Temporal lobe (tissue), 2 donors: ENCODE measurements around the genes USP40, UGT1A6, UGT1A4 and HJURP.

DNA sequence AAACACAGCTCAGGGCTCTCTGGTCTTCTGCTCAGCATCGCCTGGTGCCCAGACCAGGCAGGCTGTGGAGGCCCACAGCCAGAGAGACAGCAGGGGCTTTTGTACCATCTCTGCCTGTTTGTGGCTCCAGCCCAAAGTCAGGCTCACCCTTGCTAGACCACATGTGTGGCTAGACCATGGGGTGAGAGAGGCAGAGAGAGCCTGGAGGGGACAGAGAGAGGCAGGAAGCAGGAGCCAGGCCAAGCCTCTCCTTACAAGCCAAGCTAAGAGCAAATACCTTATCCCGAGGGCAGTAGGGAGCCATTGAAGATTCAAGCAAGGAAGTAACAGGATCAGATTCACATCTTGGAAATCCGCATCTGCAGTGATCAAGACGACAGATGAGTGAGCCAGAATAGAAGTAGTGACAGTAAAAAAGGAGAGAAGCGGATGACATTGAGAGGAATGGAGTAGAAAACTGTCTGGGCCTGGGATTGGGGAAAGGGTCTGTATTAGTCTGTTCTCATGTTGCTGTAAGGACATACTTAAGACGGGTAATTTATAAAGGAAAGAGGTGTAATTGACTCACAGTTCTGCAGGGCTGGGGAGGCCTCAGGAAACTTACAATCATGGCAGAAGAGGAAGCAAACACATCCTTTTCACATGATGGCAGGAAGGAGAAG lies 60.8 kb upstream of the ATG16L1 start:
- RAMPAGE, long total RNA, result no peak

- RAMPAGE, long total RNA, result no peak
These were observed 16.2 kb downstream of the ATG16L1 start for GRCh38 chr2:233267460-233268212.

GRCh38 chr2:233270227-233270704 lies 18.8 kb downstream of the ATG16L1 start:
- RAMPAGE, long total RNA, result no peak

- RAMPAGE, long total RNA, result no peak
These were observed 54.3 kb downstream of the DGKD start for GRCh38 chr2:233408514-233409146.

- RAMPAGE, long total RNA, result no peak
These were observed 60.7 kb downstream of the DGKD start for GRCh38 chr2:233414813-233415647.

- RAMPAGE, long total RNA, result no peak
These were observed 67.8 kb downstream of the DGKD start for GRCh38 chr2:233421988-233422694.

DNA sequence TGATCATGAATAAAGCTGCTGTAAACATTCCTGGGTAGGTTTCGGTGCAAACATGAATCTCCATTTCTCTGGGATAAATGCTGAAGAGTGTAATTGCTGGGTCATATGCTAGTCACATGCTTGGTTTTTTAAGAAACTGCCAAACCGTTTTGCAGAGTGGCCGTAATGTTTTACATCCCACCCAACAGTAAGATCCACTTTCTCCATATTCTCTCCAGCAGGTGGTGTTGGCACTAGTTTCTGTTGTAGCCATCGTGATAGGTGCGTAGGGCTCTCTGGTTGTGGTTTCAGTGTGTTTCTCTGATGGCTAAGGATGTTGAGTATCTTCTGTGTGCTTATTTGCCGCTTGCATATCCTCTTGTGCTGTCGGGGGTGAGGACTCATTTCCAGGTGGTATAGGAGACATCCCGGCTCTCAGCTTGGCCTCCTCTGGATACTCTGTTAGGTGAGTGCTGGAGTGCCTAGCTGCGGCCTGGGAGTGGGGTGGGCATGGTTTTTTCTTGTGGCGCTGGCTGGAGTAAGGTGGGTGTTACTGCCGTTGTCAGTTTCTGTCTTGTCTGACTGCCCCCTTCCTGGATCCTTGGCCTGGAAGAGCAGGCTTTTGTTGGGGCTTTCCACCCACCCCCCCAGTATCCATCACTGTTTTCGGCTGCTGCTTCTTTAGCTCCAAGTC lies 69.0 kb downstream of the DGKD start:
- RAMPAGE, long total RNA, result no peak

- RAMPAGE, long total RNA, result no peak
These were observed 75.0 kb downstream of the DGKD start for GRCh38 chr2:233428970-233429982.

GRCh38 chr2:233451574-233452048 lies 97.3 kb downstream of the DGKD start:
- RAMPAGE, long total RNA, result no peak

GRCh38 chr2:233469639-233470455 lies 96.7 kb downstream of the USP40 start:
- RAMPAGE, long total RNA, result no peak

DNA sequence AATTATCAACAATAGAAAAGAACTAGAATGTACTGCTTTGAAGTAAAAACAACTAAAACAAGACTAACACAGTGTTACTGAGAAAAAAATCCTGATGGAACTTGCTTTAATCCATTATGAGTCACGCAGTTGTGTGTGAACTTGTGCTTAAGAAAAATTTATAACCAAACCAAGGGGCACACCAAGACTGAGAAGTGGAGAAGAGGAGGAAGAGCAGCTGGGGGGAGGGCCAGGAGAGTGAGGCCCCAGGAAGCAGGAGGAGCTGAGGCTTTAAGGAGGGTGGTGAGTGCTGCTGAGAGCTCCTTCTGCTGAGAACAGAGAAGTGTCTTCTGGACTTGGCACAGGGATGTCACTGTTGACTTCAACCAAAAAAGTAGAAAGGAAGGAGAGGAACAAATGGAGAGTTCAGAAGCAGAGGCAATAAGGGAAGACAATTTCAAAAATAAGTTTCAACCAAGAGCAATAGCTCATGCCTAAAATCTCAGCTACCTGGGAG lies 9.1 kb downstream of the USP40 start:
- RAMPAGE, long total RNA, result no peak

- RAMPAGE, long total RNA, result no peak
These were observed at the start of gene USP40 for GRCh38 chr2:233565938-233567114. TSS of gene USP40 (minus strand) at chr2:233566782.

GRCh38 chr2:233692449-233693030 lies at the start of gene UGT1A6:
TSS of gene UGT1A6 (plus strand) at chr2:233692890.
- RAMPAGE, long total RNA, result no peak

- RAMPAGE, long total RNA, result no peak
These were observed at the start of gene UGT1A4 for GRCh38 chr2:233718395-233718986. TSS of gene UGT1A4 (plus strand) at chr2:233718736.

DNA sequence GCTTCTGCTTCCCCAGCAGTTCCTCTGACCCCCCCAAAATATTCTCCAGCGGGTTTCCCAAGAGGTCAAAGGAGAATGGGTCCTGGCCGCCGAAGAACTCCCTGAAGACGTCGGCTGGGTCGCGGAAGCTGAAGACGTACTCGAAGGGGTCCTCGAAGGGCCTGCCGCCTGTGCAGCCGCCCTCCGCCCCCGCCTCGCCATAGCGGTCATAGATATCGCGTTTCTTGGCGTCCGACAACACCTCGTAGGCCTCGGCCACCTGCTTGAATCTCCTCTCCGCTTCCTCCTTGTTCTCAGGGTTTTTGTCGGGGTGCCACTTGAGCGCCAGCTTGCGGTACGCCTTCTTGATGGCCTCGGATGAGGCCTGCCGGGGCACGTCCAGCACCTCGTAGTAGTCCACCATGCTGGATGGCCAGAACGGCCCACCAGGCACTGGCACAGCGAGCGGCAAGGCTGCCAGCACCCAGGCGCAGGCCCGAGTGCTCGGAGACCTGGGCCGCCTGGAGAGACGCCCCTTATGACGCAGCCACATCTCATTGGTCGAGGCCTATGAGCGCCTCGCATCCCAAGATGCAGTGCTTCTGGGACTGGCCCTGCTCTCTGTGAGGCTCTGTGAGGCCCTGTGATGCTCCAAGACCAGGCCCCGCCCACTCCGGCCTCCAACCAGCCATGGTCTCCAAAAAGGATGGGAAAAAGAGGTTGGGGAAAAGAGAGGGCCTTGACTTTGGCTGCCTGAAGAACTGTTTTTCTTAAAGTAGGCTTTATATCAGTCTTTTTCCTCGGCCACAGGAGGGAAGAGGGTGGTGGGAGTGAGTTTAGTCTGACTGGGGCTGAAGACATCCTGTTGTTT lies 14.9 kb downstream of the UGT1A3 start:
- RAMPAGE, long total RNA, result no peak

DNA sequence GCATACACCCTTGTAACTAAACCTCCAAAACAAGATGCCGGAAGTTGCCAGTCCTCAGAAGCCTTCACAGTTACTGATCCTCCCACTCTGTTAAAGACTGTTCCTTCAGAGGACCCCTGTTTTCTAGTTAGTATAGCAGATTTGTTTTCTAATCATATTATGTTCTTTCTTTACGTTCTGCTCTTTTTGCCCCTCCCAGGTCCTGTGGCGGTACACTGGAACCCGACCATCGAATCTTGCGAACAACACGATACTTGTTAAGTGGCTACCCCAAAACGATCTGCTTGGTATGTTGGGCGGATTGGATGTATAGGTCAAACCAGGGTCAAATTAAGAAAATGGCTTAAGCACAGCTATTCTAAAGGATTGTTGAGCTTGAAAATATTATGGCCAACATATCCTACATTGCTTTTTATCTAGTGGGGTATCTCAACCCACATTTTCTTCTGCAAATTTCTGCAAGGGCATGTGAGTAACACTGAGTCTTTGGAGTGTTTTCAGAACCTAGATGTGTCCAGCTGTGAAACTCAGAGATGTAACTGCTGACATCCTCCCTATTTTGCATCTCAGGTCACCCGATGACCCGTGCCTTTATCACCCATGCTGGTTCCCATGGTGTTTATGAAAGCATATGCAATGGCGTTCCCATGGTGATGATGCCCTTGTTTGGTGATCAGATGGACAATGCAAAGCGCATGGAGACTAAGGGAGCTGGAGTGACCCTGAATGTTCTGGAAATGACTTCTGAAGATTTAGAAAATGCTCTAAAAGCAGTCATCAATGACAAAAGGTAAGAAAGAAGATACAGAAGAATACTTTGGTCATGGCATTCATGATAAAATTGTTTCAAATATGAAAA lies 7.8 kb downstream of the UGT1A1 start:
- RAMPAGE, long total RNA, result no peak

DNA sequence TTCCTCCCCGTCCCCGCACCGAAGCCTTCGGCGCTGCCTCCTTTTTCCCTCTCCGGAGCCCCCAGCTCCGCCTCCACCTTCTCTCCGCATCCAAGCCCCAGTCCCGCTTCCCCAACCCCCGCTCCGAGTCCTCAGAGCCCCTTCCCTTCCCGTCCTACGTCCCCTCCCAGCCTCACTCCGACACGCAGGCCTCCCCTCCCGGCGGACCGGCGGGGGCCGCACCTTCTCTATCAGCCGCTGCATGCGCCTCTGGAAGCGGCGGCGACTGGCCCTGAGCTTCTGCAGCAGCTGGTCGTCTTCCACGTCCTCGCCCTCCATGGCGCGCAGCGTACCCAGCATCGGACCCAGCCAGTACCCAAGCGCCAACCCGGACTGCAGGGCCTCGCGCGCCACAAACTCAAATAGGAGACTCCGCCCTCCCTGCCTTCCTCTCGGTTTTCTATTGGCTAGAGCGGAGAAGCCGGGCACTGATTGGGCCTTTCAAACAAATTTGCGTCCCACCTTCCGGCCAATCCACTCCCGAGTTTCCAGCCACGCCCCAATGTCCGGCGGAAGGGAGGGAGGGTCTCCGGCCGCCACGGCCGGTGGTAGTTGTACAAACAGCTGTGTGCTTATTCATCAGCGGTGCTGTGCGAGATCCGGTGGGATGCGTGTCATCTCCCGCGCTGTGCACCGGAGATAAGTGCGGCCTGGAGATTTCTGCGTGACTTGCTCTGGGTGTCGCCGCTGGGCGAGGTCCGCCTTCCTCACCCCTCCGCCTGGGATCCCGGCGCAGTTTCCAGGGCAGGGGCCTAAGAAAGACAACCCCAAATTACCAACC lies at the start of gene HJURP:
HJURP (minus strand) TSS at position 374 of the 820 bp plus-strand sequence.
- RAMPAGE, long total RNA, result start-site peak on the minus strand centred at position 367 of the sequence, 66 bp wide, 59 and 17 reads in 2 replicates

- RAMPAGE, long total RNA, result no peak
These were observed 60.0 kb upstream of the SPP2 start for GRCh38 chr2:233990460-233991029.

DNA sequence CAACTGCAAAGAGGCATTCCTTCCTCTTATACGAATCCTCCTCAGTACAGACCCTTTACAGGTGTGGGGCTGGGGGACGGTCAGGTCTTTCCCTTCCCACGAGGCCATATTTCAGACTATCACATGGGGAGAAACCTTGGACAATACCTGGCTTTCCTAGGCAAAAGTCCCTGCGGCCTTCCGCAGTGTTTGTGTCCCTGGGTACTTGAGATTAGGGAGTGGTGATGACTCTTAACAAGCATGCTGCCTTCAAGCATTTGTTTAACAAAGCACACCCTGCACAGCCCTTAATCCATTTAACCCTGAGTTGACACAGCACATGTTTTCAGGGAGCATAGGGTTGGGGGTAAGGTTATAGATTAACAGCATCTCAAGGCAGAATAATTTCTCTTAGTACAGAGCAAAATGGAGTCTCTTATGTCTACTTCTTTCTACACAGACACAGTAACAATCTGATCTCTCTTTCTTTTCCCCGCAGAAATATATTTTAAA lies 118.1 kb downstream of the SPP2 start:
- RAMPAGE, long total RNA, result no peak

- RAMPAGE, long total RNA, result no peak
These were observed 207.8 kb downstream of the ARL4C start for GRCh38 chr2:234289144-234289409.